ENCODE measurements around the gene ZC3H4.

DNA sequence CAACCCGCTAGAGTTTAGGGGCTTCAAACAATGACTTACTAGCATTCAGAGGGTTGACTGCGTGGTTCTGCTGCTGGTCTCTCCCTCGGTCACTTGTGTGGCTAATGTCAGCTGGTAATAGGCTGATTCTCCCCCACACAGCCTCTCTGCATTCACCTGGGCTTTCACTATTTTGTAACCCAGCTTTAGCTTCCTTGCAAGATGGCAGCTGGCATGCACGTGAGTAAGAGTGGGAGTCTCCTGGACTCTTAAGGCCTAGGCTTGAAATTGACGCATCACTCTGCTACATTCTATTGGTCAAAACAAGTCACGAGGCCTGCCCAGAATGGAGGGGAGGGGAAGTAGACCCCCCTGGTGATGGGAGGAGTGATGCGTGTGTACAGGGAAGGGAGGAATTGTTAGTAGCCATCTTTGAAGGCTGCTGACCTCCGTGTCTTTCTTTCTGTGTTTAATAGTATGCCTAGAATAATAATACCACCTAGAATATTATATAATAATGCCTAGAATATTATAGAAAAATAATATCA is 24.9 kb upstream of the PNMA8B start:
- PRO-cap, 4 experiments = no peak in any of the 4 experiments
- RAMPAGE, long total RNA, 2 experiments = no peak in any of the 2 experiments
- RRBS = no CpG with 5 or more reads among the region's 8 CpGs

DNA sequence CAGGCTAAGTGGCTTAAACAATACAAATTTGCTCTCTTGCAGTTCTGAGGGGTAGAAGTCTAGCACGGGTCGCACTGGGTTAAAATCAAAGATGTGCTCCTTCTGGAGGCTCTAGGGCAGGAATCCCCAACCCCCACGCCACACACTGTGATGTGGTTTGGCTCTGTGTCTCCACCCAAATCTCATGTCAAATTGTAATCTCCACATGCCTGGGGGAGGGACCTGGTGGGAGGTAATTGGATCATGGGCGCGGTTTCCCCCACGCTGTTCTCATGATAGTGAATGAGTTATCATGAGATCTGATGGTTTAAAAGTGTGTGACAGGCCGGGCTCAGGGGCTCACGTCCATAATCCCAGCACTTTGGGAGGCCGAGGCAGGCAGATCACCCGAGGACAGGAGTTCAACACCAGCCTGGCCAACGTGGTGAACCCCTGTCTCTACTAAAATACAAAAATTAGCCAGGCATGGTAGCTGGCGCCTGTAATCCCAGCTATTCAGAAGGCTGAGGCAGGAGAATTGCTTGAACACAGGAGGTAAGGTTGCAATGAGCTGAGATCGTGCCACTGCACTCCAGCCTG is 26.5 kb upstream of the CALM3 start:
- PRO-cap, 4 experiments = peak in 2 of 4 experiments; most common plus-strand start position 310 of the sequence (in 1); most common minus-strand start position 125 of the sequence (in 2)
- RAMPAGE, long total RNA, 2 experiments = no peak in any of the 2 experiments
- RRBS = no CpG with 5 or more reads among the region's 13 CpGs

DNA sequence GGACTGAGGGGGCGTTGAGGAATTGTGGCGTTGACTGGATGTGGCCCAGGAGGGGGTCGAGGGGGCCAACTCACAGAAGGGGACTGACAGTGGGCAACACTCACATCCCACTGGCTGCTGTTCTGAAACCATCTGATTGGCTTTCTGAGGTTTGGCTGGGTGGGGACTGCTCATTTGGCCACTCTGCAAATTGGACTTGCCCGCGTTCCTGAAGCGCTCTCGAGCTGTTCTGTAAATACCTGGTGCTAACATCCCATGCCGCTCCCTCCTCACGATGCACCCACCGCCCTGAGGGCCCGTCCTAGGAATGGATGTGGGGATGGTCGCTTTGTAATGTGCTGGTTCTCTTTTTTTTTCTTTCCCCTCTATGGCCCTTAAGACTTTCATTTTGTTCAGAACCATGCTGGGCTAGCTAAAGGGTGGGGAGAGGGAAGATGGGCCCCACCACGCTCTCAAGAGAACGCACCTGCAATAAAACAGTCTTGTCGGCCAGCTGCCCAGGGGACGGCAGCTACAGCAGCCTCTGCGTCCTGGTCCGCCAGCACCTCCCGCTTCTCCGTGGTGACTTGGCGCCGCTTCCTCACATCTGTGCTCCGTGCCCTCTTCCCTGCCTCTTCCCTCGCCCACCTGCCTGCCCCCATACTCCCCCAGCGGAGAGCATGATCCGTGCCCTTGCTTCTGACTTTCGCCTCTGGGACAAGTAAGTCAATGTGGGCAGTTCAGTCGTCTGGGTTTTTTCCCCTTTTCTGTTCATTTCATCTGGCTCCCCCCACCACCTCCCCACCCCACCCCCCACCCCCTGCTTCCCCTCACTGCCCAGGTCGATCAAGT is 8.8 kb downstream of the CALM3 start:
- PRO-cap, 4 experiments = no peak in any of the 4 experiments
- RAMPAGE, long total RNA, 2 experiments = no peak in any of the 2 experiments
- RRBS = no CpG with 5 or more reads among the region's 29 CpGs

- PRO-cap, 4 experiments = peak in 1 of 4 experiments; most common plus-strand start chr19:46620911 (in 1)
- RAMPAGE, long total RNA, 2 experiments = no peak in any of the 2 experiments
- RRBS = no CpG with 5 or more reads among the region's 33 CpGs
These were observed 4.2 kb downstream of the PTGIR start for GRCh38 chr19:46620237-46621564.

DNA sequence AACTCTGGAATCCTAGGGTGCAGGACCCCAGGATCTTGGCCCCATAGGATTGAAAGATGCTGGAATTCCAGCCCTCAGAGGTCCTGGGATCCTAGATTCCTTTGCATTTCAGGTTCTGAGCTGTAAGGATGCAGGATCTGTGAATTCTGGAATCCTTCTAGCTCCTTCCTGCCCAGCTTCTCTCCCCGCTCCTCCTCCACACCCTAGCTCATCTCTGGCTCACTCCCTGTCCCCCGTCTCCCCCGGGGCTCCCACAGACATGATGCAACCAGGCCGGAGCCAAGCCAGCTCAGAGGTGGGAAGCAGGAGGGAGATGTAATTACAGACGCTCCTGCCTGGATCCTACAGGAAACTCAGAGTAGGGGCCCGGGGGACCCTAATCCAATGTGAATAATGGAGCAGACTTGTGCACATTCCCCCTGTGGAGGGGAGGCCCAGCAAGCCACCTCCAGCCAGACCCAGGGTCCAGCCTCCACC is 4.5 kb downstream of the GNG8 start:
- PRO-cap, 4 experiments = peak in 2 of 4 experiments; most common minus-strand start position 148 of the sequence (in 2)
- RAMPAGE, long total RNA, 2 experiments = no peak in any of the 2 experiments
- RRBS = 10% methylated on average over 2 of the region's 6 CpGs

GRCh38 chr19:46872984-46873375 is 12.2 kb downstream of the ARHGAP35 start:
- PRO-cap, 4 experiments = no peak in any of the 4 experiments
- RAMPAGE, long total RNA, 2 experiments = no peak in any of the 2 experiments
- RRBS = no CpG with 5 or more reads among the region's 4 CpGs

DNA sequence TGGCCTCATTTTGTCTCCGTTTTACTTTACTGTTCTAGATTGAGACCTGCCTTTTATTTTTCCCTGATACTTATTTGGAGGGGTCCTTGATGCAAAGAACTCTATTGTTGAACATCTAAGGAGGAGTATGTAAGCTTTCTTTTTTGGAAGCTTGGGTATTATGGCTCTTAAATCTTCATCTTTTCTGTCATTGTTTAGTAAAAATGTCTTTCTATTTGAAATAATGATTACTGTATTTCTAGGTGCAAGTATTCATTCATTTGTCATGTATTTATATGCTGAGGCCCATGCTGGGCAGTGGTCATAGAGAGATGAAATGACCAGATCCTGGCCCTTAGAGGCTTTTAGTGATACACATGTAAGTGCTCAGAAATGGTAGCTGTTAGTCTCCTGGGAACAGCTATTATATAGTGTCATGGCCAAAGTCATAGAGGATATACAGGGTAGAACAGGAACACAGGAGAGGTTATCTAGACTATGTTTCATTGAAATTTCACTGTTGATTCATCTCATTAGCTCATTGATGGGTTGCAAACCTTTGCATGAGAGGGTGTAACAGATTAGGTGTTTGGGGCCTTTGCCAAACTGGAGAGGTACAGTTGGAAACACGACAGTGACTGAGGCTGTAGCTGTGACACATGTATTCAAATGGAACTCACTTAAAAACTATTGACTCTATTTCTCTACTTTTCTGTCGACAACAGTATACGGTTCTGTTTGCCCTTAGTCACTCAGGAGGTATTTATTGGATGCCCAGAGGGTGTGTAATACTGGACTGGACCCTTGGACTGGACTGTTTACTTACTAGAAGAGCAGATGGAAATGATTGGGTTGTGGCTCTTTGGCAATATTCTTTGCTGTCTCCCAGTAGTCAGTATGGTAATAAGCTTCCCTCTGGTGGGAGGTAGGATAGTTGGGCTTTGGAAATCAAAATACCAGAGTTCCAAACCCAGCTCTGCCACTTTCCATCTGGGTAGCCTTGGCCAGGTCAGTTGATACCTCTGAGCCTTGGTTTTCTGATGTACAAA is 29.6 kb downstream of the ARHGAP35 start:
- PRO-cap, 4 experiments = no peak in any of the 4 experiments
- RAMPAGE, long total RNA, 2 experiments = no peak in any of the 2 experiments
- RRBS = no CpG with 5 or more reads among the region's 4 CpGs

DNA sequence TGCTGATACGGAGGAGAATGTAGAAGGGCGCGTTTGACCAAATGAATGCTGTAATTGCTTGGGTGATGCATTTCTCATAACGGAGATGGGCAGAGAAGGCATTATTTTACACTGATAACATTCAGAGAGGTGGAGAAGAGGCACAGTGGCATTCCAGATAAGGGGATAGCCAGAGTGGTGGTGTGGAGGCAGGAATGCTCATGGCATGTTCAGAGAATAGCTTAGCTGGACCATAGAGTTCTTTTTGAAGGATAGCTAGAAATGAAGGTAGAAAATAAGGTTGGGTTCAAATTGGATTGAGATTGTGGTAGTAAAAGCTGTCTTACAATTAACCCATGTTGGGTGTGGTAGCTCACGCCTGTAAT is 38.3 kb downstream of the ARHGAP35 start:
- PRO-cap, 4 experiments = no peak in any of the 4 experiments
- RAMPAGE, long total RNA, 2 experiments = no peak in any of the 2 experiments
- RRBS = no CpG with 5 or more reads among the region's 5 CpGs

- PRO-cap, 4 experiments = no peak in any of the 4 experiments
- RAMPAGE, long total RNA, 2 experiments = no peak in any of the 2 experiments
- RRBS = no CpG with 5 or more reads among the region's 4 CpGs
These were observed 30.9 kb upstream of the TMEM160 start for GRCh38 chr19:47079379-47079693.

DNA sequence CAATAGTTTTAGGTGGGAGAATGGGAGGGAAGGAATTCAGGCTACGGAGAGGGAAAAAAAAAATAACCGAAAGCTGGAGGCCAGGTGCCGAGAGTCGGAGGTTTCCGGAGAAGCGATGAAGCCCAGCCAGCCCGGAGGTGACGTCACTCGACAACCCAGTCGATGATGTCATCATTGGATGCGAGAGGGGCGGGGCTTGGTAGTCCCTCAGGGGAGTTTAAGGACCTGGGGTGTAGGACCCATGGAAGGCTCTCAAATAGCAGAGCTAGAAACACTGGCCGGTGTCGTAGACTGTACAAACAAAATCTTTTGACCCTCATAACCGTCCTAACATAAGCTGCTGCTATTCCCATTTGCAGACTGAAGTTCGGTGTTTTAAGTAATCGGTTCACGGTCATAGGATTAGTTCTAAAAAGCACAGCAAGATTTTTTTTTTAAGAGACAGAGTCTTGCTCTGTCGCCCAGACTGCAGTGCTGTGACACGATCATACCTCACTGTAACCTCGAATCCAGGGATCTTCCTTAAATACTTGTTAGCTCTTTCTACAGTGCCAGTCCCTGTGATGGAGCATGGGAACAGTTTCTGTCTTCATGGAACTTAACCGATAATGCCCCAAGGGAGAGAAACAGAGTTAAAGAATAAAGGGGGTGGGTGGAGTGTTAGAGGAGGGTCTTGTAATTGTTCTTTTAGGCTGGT is at the start of gene ZC3H4:
TSS of gene ZC3H4 (minus strand) at position 124 of the 697 bp plus-strand sequence.
- PRO-cap, 4 experiments = peak in 4 of 4 experiments; most common plus-strand start position 207 of the sequence (in 3); most common minus-strand start position 114 of the sequence (in 2)
- RAMPAGE, long total RNA, 2 experiments = no peak in any of the 2 experiments
- RRBS = no CpG with 5 or more reads among the region's 22 CpGs

DNA sequence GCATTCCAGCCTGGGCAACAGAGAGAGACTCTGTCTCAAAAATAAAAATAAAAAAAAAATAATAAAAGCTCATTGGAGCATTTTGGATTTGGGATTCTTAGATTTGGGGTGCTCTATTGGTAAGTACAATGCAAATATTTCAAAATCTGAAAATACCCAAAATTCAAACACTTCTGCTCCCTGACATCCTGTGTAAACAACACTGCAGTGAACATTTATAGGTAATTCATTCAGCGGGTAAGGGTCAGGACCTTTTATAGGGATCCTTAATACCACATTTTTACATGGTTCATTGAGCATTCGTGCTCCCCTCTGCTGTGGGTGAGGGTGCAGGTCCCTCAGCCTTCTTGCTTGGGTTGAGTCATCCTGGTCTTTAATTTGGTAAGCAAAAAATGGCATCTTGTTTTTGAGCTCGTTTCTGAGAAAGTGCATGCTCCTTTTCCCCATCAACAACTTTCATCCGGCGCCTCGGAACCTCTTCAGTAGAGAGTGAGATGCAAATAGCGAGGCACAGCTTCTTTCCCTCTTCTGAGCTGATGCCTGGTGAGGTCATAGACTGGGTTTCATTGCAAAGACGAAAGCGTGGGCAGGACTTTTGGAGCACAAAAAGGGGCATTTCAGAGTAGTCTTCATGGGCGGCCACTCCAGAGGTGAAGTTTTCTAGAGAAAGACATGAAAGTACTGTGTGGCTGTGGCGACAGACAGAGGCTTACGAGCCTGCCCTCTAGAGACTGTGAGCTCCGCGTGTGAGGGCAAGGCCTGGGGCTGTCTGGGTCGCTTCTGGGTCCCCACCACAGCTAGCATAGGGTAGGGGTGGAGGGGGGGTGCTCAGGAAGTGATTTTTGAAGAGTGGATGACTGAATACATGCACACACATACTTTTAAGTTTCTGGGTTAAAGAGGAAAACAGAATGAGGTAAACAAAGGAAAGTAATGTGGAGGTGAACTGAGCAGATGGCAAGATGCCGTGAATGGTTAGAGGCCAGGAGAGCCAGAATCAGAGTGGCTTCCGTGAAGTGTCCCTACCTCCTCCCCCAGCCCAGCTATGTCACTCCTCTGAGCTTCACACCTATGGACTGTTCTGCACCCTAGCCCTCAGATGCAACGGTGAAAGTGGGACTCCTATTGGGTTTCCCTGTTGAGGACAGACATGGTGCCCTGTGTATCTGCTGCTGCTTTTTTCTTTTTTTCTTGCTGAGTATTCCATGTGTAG is 44.4 kb downstream of the BBC3 start:
- PRO-cap, 4 experiments = no peak in any of the 4 experiments
- RAMPAGE, long total RNA, 2 experiments = no peak in any of the 2 experiments
- RRBS = no CpG with 5 or more reads among the region's 18 CpGs

- PRO-cap, 4 experiments = peak in 1 of 4 experiments; most common plus-strand start chr19:47210898 (in 1); most common minus-strand start chr19:47210797 (in 1)
- RAMPAGE, long total RNA, 2 experiments = no peak in any of the 2 experiments
- RRBS = no CpG with 5 or more reads among the region's 20 CpGs
These were observed 20.3 kb downstream of the BBC3 start for GRCh38 chr19:47210554-47211310.

DNA sequence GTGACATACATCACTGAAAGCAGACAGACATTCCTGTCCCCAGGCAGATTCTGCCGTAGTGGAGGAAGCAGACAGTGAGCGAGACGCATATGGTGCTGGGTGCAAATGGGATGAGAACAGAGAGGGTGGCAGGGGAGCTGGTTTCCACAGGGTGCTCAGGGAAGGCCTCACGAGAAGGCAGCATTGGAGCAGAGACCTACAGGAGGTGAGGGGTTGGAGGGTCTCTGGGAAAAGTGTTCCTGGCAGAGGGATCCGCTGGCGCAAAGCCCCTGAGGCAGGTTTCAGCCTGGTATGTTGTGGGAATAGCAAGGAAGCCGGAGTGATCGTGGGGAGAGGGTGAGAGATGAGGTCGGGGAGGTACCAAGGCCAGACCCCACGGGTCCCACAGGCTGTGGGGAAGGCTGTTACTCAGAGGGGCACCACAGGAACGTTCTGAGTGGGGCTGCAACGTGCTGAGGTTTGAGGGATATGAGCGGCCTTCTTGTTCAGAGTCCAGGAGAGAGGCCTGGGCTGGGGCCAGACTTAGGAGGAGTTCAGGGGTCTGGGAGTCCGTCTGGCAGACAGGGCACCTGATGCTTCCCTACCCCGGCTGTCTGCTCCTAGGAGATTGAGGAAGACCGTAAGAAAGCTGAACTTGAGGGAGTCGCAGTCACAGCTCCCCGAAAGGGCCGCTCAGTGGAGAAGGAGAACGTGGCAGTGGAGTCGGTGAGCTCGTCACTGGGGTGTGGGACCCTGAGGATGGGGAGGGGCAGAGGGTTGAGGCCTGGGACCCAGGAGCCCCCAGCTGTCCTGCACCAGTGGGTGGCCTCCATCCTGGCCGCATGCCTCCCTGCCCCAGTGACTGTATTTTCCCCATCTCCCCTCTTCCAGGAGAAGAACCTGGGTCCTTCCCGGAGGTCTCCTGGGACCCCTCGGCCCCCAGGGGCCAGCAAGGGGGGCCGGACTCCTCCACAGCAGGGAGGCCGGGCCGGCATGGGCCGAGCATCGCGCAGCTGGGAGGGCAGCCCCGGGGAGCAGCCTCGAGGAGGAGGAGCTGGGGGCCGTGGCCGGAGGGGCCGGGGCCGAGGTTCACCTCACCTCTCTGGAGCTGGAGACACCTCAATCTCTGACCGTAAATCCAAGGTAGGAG is 3.8 kb downstream of the CCDC9 start:
- PRO-cap, 4 experiments = no peak in any of the 4 experiments
- RAMPAGE, long total RNA, 2 experiments = start-site peak on the plus strand in 1 of 2 experiments, centred at position 624 of the sequence, 7 reads per replicate
- RRBS = 45% methylated on average over 10 of the region's 38 CpGs

DNA sequence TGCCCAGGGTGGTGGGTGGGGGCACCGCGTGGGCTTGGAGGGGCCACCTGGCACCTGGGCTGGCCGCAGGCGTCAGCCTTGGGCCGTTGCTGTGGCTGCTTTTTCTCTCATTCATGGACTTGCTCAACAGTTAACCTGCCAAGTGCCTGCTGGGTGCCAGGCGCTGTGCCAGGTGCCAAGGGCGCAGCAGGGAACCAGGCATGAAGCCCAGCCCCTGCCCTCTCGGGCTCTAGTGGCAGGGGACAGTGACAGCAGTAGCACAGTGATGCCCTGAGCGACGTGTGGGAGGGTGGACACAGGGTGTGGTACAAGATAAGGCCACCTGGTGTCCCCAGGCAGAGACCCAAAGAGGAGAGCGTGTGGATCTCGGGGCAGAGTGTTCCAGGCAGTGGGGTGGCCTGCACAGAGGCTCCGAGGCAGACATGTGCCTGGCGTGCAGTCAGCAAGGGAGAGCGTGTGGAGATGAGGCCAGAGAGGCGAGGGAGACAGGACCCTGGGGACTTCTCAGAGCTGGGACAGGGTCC is 28.2 kb downstream of the DHX34 start:
- PRO-cap, 4 experiments = no peak in any of the 4 experiments
- RAMPAGE, long total RNA, 2 experiments = no peak in any of the 2 experiments
- RRBS = no CpG with 5 or more reads among the region's 16 CpGs

DNA sequence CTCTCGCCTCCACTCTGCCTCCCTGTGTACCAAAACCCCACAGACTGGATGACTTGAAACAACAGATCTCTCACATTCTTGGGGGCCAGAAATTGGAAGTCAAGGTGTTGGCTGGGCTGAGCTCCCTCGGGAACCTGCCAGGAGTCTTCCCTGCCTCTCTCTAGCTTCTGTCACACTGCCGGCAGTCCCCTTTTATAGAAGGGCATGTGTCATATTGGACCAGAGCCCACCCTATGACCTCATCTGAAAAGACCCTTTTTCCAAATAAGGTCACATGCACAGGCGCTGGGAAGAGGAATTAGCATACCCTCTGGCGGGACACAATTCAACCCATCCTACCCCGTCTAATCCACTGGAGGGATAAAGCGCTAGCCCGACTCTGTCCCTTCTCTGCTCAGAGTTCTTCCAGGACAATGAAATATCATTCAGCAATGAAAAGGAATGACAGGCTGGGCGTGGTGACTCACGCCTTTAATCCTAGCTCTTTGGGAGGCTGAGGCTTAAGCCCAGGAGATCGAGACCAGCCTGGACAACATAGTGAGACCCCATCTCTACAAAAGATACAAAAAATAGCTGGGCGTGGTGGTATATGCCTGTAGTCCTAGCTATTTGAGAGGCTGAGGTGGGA is 28.7 kb downstream of the MEIS3 start:
- PRO-cap, 4 experiments = peak in 2 of 4 experiments; most common minus-strand start position 167 of the sequence (in 2)
- RAMPAGE, long total RNA, 2 experiments = no peak in any of the 2 experiments
- RRBS = no CpG with 5 or more reads among the region's 12 CpGs

- PRO-cap, 4 experiments = peak in 1 of 4 experiments; most common plus-strand start chr19:47471033 (in 1)
- RAMPAGE, long total RNA, 2 experiments = no peak in any of the 2 experiments
- RRBS = 7% methylated on average over 4 of the region's 12 CpGs
These were observed 783 bp downstream of the SLC8A2 start for GRCh38 chr19:47470798-47471421.

- PRO-cap, 4 experiments = no peak in any of the 4 experiments
- RAMPAGE, long total RNA, 2 experiments = no peak in any of the 2 experiments
- RRBS = no CpG with 5 or more reads among the region's 12 CpGs
These were observed 290 bp downstream of the SLC8A2 start for GRCh38 chr19:47471494-47471712.

DNA sequence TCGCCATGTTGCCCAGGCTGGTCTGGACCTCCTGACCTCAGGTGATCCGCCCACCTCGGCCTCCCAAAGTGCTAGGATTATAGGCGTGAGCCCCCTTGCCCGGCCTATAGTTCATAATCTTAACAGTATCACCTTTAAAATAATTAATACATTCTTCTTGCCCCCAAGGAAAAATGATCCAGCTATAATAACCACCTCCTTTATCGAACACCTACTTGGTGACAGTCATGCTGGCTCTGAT is 796 bp upstream of the KPTN start:
- PRO-cap, 4 experiments = no peak in any of the 4 experiments
- RAMPAGE, long total RNA, 2 experiments = no peak in any of the 2 experiments
- RRBS = no CpG with 5 or more reads among the region's 6 CpGs

DNA sequence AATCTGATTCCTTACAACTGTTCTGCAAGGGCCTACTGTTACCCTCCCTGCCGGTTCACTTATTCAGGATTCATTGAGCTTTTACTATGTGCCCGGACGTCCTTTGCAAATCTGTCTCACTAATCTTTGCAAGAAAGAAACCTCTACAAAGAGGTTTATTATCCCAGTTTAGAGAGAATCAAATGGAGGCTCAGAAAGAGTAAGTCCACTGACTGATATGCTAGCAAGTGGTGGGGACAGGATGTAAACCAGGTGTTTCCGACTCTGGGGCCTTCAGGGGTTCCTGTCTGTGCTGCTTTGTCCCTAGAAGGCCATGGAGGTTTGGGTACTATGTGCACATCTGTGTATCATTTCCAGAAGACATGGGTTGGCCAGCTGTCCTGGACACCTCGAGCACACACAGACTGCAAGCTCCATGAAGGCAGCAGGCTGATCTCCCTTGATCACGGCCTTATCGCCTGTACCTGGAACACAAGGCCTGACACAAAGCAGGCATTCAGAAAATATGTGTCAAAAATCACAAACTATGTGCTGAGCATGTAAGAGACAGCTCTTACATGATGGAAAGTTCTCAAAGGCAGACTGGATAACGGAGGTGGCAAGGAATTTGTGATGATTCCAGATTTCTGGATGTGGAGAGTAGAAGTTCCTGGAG is 1.2 kb upstream of the KPTN start:
- PRO-cap, 4 experiments = no peak in any of the 4 experiments
- RAMPAGE, long total RNA, 2 experiments = no peak in any of the 2 experiments
- RRBS = no CpG with 5 or more reads among the region's 8 CpGs

- PRO-cap, 4 experiments = no peak in any of the 4 experiments
- RAMPAGE, long total RNA, 2 experiments = no peak in any of the 2 experiments
- RRBS = no CpG with 5 or more reads among the region's 8 CpGs
These were observed 3.2 kb downstream of the NAPA start for GRCh38 chr19:47511581-47512126.

Measured in uterus (tissue), 7 donors.